NB4 (cell line): Measurements from ENCODE around the genes ZFP69 and HIVEP3.

DNA sequence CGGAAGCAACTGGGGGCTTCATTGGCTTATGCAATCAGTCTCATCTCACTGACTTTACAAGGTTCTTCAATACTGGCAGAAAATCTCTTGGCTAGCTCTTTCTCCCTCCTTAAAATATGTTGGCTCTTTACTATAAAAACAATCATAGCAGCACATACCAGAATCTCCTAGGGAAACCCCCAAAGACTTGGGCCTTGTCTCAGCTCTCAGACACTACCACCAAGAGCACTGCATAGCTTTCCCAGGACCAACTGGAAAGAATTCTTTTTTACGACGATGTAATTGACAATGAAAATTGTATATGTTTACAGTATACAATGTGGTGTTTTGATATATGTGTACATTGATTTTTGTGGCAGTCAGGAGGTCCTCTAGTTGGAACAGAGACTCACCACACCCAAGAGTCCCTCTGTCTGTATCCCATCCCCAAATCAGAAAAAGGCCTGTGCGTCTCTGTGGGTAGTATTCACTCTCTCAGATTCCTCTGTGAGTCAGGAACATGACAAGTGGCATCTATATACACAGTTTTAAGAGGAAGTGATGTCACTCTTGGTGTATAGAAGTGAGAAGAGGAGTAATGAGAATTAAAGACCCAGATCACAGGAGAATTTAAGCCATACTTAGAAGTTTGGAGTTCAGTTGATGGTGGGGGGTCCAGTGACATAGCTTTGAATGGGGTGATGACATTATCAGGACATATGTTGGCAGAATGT, 21.1 kb downstream of the SMAP2 start:
- RRBS, result no CpG with 5 or more reads among the region's 4 CpGs

DNA sequence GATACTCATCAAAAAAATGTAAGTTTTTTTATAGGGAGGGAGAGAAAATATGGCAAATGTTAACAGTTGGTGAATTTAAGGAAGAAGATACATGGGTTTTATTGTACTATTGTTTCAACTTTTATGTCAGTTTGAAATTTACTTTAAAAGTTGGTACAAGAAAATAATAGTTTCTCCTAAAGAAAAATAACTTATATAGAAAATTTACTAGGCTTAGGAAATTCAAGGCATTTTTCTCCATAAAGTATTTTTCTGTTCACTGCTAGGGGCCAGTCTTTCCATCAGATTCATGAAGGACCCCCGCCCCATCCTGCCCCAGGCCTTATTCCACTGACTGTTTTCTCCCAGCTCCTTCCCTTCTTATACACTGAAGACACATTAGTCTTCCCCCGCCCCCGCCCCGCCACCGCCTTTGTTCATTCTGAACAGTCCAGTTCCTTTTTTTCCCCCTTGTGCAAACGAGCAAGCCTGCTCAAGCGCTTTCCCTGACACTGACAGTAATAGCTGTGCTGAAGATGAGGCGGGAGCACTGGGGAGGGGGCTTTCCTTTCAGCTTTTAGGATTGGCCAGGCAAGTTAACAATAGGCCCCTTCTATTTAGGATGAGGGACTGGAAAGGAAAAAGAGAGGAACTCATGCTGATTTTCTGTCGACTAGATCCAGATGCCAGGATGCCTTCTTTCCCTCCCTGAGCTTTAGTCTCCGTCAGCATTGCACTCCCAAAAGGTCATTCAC, 29.0 kb upstream of the ZFP69B start:
- RRBS, result no CpG with 5 or more reads among the region's 10 CpGs

GRCh38 chr1:40476865-40477531, at the start of gene ZFP69:
Gene ZFP69 (plus strand): TSS chr1:40477290.
- RRBS, result 1% methylated on average over 31 of the region's 56 CpGs

DNA sequence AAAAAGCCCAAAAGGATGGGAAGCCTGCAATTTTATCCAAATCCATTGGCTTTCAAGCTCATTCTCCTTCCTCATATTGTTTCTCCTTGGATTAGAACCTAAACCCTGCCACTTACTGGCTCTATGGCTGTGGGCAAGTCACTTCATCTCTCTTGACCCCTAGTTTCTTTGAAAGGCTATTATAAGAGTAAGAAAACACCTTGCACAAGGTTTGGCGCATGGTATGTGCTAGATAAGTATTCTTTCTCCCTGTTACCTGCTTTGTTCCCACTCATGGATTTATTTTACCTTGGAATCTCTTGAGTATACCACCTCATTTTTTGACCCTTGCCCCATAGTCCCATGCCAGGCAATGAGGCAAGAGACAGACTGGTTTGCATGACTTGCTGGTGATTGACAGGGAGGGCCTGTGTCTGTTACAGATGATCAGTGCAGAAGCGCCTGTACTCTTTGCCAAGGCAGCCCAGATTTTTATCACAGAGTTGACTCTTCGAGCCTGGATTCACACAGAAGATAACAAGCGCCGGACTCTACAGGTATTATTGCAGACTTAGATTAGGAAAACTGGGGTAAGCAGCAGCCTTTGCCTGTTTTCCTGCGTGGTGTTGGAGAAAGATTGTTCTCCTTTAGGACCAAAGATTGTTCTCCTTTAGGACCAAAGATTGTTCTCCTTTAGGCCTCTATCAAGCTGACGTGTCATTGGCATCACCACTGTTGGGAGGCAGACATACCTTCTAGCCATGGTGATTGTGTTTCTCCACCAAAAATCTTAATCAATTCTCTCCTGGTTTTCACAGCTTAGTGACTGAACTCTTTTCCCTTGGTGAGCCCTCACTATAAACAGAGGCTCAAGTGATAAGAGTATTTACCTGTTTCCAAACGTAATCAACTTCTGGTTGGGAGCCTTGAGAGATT, 34.2 kb upstream of the KCNQ4 start:
- RRBS, result no CpG with 5 or more reads among the region's 8 CpGs

DNA sequence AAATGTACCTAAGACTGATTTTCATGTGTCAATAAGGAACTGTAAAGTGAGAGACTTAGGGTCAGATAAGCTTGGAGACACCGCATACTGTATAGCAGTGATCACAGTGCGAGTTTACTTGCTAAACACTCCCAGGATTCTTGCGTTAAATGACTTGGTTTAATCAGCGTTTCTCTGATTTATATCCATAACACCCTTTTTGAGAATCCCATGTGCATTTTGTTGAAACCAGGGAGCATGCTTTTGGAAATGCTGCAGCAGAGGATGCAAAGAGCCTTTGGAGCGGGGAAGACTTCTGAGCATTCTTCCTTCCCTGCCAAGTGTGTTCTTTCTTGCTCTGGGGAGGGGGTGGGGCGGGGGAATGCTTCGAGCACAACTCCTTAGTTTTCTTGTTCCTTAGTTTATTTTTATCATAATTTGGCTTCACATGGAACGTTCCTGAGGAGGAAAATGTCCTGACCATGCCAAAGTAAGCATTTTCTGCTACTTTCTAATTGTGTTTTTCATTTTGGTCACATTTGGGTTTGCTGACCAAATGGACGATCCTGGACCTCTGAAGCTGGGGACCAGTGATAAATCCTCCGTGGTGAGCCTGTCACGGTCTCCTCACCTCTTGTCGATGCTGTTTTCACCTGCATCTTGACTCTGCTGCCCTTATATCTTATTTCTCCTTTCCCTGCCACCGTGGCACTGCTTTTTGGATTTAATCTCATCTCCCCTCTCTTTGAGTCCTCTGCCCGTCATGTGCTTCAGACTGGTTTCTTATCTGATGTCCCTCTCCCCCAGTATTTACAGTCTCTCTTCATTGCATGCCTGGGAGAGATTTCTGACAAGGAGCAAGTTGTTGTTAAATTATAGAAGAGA, 2.3 kb downstream of the CTPS1 start:
- RRBS, result no CpG with 5 or more reads among the region's 14 CpGs

DNA sequence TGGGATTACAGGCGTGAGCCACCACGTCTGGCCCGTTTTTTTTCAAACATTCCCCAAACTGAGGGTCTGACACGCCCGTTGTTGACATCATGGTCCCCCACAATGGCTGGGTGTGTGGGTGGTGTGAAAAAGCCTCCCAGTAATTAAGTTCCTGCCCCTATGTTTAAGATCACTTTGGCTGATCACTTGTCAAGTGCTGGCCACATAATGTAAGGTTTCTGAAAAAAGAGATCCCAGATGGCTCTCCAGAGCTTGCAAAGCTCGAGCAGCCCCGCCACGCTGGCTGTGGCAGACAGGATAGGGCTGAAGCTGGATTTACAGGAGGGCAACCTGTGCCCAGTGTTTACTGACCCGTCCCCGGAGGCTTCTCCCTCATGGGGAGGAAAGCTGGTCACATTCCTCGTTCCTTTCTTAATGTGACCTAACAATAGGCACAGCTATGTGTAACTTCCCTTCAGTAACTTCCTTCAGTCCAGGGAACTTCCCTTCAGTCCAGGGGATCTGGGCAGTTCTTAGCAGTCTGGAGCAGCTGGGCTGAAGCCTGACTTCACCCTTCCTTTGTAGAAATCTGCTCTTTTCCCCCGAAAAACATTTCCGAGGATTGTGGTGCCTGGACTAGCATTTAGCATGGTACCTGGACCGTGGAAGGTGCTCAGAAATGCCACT, 7.8 kb downstream of the SLFNL1 start:
- RRBS, result no CpG with 5 or more reads among the region's 14 CpGs

DNA sequence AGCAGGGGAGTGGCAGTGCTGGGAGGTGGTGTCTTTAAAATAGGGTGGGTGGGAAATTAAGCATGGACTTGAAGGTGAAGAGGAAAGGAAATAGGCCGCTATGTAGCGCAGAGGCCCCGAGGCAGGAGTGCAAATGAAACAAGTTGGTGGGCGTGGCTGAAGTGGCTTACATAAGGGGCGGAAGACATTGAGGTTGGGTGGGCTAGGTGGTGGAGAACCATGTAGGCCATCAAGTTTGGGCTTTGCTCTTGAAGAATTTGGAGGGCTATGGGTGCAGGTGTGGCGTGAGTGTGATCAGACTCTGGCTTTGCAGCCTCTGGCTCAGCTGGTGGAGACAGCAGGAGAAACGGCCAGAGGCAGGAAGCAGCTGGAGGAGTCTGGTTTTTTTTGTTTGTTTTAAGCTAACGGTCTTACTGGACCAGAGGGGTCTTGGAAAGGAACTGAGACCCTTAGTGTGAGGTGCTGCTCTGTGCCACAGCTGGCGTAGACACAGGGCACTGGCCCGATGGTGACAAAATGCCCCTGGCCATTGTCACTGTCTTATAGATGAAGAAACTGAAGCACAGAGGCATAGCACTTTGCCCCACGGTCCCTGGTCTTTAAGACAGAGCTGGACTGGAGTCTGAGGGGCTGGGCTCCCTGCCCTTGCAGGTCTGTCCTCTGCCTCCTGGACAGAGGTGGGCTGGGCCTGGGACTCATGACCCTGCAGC, 6.5 kb downstream of the SLFNL1 start:
- RRBS, result no CpG with 5 or more reads among the region's 11 CpGs

DNA sequence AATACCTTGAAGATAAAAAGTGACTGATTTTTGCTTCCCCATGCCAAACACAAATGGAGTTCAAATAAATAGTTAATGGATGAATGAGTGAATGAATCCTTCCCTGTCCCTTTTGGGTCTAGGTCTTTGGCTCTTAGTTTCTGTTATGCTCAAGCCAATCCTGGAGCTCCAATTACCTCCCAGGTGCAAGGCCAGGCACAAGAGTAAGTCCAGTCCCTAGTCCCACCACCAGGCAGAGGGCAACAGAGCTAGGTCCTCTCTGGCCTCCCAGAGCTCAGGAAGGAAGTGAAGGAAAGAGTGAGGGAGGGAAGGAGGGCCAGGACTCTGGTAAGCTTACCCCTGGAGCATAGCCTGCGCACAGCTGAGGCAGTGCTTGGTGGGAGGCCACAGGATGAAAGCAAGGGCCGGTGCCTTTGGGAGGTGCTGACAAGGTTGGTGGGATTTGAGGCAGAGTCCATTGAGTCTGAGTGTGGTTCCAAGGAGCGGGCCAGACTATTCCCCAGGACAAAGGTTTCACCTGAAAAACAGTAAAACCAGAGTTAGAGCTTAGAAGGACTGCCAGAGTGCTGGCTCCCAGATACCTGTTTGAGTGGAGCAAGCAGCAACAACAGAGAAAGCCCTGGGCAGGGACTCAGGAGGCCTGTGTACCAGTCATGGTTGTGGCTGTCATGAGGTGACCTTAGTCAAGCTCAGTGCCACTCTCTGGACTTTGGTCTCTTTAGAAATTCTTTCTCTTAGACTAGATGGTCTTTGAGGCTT, 15.7 kb upstream of the SLFNL1 start:
- RRBS, result no CpG with 5 or more reads among the region's 3 CpGs

GRCh38 chr1:41382748-41383194, 101.7 kb downstream of the EDN2 start:
- RRBS, result 38% methylated on average over 2 of the region's 20 CpGs

DNA sequence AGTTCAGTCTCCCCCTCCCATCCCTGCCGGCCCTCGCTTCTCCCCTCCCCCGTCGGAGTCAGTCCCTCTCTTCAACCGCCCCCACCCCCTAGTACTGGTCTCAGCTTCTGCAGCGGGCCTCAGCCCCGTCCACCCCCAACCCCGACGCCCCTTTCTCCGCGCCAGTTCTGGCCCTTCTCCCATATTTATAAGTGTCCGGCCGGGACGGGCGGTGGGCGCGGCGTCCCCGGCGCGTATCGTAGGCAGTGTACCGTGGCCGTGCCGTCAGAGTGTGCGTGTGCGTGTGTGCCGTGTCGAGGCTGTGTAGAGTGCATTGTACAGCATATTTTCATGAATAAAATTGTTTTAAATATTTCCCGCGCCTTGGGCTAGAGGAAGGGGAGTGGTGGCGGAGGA, 101.2 kb downstream of the EDN2 start:
- RRBS, result no CpG with 5 or more reads among the region's 32 CpGs

DNA sequence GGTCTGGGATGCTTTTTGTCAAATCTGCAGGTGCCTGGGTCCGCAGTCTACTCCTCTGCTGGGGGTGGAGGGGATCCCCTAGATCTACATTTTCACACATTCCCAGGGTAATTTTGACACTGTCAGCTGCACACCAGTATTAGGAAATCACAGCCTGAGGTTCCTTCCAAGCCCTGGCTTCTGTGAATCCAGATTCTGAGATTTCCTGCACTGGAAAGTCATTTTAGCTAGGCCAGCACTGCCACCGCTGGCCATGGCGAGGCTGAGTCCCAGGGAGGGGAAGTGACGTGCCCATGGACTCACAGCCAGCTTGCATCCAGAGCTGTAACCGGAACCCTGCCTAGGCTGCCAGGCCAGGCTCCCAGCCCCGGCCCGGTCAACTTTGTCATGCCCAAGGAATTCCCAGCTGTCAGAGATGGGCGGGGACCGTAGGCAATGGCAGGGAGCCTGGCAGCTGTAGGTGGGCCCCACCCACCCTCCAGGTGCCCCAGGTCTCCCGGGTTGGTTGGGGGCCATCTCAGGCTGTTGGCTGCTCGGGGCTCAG, 65.7 kb downstream of the EDN2 start:
- RRBS, result 97% methylated on average over 1 of the region's 11 CpGs

DNA sequence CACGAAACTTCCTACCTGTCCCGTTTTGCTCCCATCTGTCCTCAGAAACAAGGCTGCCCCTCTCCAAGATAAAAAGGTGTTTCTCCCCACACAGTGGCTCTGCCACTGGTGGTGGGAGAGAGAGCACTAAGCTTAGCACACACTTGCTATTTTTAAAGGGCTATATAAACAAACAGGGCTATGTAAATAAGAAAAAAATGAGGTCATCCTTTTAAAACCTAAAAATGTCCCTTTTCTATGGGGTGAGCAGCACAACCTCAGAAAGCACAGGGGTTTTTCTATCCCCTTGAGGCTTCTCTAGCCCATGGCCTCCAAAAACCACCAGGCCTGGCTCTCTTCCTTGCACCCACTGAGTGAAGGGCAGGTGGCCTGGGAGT, 138.8 kb upstream of the EDN2 start:
- RRBS, result no CpG with 5 or more reads among the region's 2 CpGs

GRCh38 chr1:41726921-41727969, 191.5 kb downstream of the HIVEP3 start:
- RRBS, result 4% methylated on average over 4 of the region's 26 CpGs

DNA sequence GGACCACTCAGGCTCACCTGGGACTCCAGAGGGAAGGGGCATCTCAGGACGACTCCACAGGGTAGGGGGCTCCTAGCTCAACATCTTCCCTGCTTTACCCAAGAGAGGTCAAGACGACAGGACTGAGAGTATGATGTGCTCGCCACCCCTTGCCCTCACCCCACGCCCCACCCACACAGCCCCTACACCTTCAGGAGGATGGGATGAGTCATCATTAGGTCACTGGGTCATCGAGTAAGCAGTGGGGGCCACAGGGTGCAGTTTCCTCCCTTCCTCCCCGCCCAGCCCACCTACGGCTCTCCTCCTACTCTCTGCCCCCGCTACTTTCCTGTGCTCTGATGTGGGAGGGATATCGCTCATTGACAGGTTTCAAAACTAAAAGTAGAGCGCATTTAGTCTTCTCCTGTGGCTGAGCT, 112.0 kb downstream of the HIVEP3 start:
- RRBS, result no CpG with 5 or more reads among the region's 10 CpGs

DNA sequence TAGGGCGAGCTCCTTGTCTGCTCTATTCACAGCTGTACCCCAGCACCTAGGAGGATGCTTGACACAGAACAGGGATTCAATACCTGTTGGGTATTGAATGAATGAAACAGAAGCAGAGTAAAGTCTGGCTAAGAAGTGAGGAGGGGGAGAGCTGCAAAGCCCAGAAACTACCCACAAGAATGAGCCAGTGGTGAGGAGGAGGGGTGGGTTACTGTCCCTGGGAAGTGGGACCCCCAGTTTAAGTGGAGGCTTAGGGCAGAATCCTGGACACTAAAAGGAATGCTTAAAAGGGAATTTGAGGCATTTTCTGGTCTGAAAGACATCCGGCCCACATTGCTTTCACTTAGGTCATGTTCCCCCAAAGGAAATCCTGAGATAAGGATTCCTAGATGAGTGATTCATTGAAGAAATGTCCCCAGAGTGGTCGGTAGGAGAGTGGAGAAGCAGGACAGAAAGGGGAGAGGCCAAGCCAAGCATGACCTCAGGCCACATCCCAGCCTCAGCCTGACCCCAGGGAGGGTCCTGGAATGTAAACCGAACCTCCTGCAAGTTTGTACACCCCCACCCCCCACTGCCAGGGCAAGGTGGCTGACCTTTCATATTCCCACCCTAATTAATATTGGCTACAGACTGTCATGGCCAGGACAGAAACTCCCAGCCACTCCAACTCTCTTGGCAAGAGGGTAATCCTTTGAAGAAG, 16.7 kb downstream of the HIVEP3 start:
- RRBS, result no CpG with 5 or more reads among the region's 4 CpGs

DNA sequence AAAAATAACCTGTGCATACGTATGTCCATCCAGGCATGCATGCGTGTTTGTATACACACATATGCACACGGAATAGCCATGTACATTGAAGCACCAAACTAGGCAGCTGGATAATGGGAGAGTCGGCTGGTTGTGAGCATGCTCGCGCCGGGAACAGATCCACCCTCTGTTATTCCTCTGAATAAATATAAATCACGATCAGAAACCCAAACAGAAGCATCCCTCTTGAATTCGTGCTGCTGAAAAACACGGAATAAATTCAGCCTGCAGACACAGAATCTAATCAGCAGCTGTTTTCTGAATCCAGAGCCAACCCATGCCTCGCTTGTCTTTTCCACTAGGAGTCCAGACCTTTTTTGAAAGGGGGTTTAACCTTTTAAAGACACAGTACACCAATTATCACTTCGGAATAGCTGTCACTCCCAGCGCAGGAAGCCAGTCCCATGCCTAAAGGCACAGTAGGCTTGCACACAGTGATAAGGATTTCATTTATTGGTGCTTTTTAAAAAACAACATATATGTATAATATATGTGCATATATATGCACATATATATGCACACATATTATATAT, at the start of gene HIVEP3:
Gene HIVEP3 (minus strand): TSS at position 352 of the 572 bp plus-strand sequence.
- RRBS, result no CpG with 5 or more reads among the region's 13 CpGs

DNA sequence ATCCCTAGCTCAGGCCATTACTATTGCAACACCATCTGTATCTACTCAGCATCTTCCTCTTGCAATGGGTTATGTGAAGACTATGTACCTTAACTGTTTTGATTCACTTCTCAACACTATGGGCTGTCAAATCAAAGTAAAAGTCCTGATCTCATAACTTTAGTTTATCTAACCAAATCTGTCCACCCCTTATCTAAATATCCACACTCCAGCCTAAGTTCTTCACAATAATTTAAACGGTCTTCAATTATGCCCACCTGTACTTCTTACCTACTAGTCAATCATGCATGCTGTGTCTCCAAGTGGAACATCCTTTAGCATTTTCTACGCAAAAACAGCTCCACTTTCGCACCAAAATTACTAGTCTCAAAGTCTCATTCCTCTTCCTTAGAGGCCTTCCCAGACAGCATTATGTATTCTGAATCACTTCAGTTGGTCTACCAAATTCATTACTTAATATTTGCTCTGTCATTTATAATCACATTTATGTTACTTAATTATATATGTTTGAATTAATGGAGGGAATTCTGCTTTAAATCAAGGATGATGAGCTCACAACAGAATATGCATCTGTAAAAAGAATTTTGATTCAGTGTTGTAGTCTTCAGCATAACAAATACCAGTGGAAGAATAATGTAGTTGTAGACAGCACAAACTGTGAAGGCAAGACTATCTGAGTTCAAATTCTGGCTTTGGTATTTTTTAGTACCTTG, 58.8 kb upstream of the GUCA2A start:
- RRBS, result no CpG with 5 or more reads among the region's 3 CpGs

GRCh38 chr1:42334635-42334892, 471 bp downstream of the FOXJ3 start:
- RRBS, result 2% methylated on average over 8 of the region's 22 CpGs

DNA sequence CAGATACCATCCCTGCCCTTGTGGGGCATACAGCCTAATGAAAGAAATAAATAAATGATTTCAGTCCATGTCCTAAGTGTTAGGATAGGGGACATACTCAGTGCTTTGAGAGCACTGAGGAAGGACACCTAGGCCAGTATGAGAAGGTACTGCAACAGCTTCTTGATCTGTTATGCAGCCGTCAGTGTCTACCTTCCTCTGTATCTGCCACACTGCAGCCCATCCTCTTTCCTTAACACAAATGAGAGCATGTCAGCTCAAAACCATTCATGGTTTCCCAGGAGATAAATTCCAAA, 1.5 kb downstream of the ZMYND12 start:
- RRBS, result no CpG with 5 or more reads among the region's 1 CpG

GRCh38 chr1:42705303-42705724, 23.1 kb downstream of the YBX1 start:
- RRBS, result no CpG with 5 or more reads among the region's 2 CpGs